Metastatic Breast Carcinoma in the Brain (tissue), 10 donors: ENCODE data around the gene TOMM70.

DNA sequence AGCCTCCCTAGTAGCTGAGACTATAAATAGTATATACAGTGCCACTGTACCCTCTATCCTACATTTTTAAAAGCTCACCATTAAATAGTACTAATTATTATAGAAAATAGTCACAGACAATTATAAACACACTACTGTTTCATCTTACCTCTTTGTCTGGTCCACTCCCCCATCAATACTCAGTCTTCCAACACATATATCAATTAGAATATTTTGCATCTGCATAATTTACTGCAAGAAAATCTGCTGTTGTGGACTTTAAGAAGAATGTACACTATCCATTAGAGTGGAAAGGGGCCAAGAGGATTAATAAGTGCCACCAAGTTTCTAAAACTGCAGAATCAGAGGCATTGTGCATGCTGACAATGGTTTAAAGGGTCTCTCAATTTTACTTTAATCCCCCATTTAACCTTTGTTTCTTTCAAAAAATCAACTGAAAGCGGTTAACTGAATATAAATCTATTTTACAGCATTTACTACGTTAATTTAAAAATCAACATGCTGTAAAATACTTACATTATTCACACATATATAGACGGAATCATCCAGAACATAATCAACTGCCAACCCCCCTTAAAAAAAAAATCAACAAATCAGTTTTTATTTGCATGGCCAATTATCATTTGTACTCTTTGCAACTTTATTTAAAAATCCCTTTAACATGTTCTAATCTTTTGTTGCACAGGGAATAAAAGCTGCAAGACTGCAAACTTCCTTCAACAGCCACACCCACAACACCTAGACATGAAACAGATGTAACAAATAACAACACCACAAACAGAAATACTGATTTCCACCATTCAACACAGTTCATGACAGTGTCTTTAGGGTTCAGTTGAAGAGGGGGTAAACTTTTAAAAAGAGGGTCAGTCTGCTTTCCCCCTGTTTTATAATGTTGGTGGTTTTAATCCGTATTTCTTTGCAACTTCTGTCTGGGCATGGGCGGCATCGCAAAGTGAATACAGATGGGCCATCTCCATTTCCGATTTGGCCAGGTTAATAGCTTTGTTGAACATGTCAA, 30.4 kb downstream of the NIT2 start:
- PRO-cap, 10 experiments, result no peak in any of the 10 experiments

GRCh38 chr3:100400227-100401309, at the start of gene TOMM70:
TOMM70 (minus strand) TSS chr3:100401089.
- PRO-cap, 10 experiments, result peak in 9 of 10 experiments; most common plus-strand start chr3:100401181 (in 3); most common minus-strand start chr3:100401079 (in 4)

DNA sequence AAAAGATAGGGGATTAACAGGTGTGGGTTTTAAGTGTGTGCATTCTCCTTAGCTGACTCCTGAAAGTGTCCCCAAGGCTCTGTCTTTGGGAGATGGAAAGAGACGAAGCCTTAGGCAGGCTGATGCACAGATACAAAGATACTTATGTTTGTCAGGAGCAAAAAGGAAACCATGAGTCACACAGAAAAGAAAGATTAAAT, 23.8 kb upstream of the ABI3BP start:
- PRO-cap, 10 experiments, result peak in 2 of 10 experiments; most common minus-strand start position 61 of the sequence (in 2)

GRCh38 chr3:101319235-101320169, 873 bp downstream of the IMPG2 start:
- PRO-cap, 10 experiments, result peak in 1 of 10 experiments; most common plus-strand start chr3:101319594 (in 1); most common minus-strand start chr3:101319443 (in 1)

- PRO-cap, 10 experiments, result no peak in any of the 10 experiments
These were observed 5.4 kb upstream of the RPL24 start for GRCh38 chr3:101691958-101692356.

DNA sequence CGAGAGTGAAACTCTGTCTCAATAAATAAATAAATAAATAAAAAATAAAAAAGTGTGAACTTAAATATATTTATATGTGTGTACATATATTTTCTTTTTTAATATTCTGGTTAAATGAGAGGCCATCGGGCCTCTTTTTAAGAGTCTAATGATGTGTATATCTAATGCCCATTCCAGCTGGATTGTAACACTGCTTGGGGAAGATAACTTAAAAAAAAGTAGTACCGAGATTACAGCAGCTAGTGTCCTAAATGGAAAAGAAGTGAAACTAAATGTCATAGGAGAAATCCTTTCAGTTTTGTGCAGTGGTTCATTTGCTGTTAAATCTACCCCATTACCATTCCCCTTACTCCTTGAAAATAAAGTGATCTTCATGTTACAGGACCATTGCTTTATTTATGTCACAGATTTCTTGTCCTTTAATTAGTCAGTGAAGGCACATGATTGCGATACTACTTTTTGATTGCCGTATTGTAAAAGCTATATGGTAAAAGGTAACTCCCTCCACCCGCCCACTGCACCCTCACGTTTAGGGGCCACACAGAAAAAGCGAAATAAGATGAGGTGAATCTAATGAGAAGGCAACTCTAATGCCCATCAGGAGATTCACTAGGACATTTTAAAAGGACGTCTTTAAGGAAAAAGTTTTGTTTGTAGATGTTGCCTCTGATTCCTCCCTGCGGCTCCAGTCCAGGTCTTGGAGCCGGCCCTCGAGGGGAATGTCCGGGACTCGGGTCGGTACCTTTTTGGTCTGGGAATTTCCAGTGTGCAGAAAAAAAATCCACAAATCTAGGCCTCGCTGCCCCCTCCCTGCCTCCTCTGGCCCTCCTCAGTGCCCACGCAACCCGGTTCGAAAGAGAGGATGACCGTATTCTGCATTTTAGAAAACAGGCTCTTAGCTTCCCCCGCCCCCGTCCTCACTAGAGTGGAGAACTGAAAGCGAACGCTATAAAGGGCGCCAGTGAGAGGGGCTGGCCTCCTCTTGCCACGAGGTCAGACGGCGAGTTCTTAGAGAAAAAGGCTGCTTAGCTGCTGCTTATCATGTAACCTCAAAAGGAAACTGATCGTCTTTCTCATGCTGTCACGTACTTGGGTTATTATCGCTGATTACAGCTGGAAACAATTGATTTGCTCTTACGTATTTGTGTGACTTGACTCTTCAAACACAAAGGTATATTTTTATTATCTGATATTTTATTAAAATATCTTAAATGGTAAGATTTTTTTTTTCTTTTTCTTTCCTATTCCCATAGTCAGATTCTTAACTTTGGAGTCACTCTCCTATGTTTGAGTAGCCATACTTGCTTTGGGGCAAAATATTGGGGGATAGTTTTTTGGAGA, 21.8 kb upstream of the NFKBIZ start:
- PRO-cap, 10 experiments, result peak in 10 of 10 experiments; most common plus-strand start position 688 of the sequence (in 7); most common minus-strand start position 922 of the sequence (in 10)

DNA sequence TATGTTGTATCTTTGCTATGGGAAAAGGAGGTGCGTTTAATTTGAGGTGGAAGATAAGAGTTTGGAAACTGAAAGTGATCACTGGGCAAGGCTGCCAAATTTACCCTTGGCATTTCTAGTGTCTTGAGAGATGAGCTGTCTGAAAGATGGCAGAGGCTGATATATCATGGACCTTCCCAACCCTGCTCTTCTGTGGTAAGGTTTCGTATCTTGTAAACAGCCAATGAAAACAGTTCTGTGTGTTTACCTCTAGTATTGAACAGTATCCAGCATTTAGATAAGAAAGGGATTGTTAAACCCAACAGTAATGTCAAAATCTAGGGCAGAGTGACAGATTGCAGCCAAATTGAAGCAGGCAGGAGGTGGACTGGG, 15.8 kb upstream of the NFKBIZ start:
- PRO-cap, 10 experiments, result no peak in any of the 10 experiments

DNA sequence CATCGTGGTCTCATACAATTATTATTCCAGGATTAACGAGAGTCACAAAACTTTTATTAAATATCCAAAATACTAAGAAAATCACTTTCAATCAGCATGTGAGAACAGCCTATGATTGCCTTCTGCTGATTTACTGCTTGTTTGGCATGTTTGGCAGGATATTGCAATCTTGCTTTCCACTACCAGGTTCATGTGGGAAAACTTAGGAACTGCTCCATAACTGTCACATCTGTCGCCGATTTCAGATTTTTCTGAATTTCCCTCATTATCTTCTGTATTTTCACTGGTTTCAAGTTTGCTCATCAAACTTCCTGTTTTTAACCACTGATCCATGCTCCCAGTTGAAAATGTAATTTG, 93.0 kb downstream of the NFKBIZ start:
- PRO-cap, 10 experiments, result no peak in any of the 10 experiments

- PRO-cap, 10 experiments, result no peak in any of the 10 experiments
These were observed 860.6 kb downstream of the ZPLD1 start for GRCh38 chr3:103295411-103295792.

DNA sequence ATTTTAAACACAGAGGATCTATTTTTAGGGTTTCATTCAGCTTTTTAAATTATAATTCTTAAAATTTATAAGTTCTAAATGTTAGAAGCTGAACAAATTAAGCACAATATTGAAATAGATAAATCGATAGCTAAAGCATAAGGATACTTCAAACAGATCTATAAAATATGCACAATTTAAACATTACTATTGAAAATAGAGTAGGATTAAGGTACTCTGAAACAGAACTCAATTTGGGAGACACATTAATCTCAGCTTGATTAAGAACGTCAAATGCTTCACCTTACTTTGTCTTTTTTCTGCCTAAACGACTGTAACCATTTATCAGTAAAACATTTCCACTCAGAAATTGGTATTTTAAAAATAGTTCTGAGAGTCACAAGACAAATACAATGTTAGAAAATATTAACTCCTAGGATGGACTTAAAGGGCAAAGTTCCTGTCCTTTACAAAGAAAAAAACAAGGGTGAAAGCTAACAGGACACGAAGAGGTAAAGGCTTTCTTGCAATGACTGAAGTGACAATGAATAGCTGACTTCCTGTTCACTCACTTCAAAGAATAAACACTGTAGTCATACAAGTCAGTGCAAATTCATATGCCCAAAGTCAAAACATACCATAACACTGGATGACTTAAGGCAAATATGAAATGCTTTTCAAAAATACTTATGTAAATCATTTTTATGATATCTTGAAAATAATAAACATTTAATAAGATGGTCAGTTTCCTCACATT, 1389.9 kb upstream of the ALCAM start:
- PRO-cap, 10 experiments, result no peak in any of the 10 experiments

GRCh38 chr3:104160435-104160915, 1206.2 kb upstream of the ALCAM start:
- PRO-cap, 10 experiments, result no peak in any of the 10 experiments

- PRO-cap, 10 experiments, result no peak in any of the 10 experiments
These were observed 921.5 kb upstream of the ALCAM start for GRCh38 chr3:104445100-104445679.

DNA sequence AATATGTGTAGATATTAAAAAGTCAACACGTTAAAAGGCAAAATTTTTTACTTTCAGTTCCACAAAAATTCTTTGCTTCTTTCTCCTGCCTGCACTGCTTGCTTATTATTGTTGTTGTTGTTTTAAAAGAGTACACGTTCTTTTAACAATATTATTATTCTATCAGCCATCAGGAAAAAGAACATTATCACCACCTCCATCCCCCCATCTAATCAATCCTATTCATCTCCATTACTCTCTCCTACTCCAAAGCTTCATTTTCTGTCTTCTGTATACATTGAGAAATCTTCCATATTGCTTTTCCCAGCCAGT, 818.8 kb upstream of the ALCAM start:
- PRO-cap, 10 experiments, result peak in 5 of 10 experiments; most common minus-strand start position 94 of the sequence (in 5)

DNA sequence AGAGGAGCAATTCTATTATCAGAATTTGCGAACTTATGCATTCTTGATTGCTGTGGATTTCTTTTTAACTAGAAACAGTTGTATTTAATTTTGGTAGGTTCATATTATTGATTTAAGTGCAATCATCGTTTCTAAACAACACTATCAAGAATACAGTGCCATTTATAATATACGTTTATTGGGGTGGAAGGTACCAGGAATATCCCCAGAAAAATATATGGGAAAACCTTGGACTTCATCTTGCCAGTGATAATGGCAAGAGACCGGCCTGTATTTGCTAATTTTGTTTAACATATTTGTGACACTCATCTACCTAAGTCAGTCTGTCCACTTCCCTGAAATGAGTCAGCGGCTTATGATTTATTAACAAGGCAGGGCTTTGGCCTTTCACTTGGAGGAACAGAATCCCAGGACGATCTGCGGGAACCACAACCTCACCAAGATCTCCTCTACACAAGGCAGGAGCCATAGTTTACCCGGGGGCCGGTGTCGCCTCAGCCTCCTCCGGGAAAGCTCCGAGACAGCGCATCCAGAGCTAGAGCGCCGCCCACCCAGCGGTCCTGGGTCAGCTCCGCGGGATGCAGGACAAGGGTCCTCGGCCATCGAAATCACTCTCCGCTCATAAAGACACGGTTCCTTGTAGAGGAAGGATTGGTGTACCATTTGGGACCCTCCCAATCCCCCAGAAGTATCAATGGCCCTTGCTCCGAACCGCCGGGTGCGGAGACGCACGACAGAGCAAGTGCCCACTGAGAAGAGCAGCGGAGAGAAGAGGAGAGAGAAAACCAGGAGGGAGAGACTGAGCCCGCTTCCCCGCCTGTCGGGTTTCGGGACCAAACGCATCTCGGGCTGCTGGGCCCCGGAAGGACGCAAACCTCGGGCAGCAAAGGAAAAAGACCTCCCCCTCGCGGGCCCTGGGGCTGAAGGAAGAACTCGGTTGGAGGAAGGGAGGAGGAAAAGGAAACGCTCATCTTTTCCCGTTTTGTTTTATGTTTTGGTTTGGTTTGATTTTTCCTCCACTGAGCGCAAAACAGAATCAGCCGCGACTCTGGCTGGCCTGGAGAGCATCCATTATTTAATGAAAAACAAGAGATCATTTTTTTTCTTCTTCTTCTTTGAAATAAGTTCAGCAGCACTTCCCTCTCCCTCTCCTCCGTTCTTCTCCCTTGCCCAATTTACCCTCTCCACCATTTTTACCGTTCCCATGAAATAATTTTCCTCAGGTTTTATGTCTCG, 13.1 kb upstream of the ALCAM start:
- PRO-cap, 10 experiments, result peak in 7 of 10 experiments; most common plus-strand start position 402 of the sequence (in 5); most common minus-strand start position 846 of the sequence (in 3)

GRCh38 chr3:105368520-105369492, 2.1 kb downstream of the ALCAM start:
- PRO-cap, 10 experiments, result peak in 10 of 10 experiments; most common plus-strand start chr3:105368964 (in 6); most common minus-strand start chr3:105368766 (in 8)

DNA sequence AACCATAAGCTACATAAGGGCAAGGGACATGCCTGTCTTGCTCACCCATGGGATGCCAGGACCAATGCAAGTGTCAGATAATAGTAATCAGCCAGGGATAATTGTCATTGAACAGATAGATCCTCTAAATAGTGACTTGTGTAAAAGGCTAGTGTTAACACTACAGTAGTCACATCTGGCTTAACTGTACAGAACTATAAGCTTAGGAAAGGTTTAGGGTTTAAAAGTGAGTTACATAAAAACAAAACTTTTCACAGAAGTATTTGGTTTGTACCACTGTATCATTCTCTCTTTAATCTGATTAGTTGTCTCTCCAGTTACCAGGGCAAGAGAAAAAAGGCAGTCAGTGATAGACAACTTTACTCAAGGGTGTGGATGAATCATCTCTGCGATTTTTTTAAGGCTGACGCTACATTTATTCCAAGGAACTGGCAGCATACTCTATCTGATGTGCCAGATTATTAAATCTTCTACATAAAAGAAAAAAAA, 122.0 kb downstream of the CBLB start:
- PRO-cap, 10 experiments, result no peak in any of the 10 experiments

DNA sequence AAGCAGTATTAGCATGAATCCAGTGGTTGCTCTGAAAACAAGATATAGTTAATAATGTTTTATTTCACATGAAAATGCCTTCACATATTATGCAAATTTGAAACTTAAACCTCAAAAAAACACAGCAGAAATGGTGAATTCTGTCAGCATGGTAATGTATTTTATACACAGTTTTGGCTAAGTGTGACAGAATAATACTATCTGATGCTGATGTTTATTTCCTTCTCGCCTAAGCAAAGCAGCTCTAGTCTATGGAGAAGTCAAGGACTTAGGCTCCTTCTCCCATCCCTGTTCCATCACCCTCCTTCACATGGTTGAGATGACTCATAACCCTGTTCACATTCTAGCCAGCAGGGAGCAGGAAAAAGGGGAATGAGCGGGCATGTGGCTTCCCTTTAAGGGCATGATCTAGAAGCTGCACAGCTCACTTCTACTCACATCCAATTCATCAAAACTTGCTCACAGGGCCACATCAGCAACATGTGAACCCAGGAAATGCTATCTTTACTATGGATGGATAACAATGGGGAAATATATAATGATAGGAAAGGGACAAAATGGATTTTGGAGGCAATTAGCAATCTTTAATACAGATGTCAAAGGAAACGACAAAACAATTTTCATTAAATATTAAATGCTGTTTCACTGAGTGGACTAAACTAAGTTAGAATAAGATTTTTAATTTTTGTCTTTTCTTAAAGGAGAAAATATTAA, 40.9 kb downstream of the CBLB start:
- PRO-cap, 10 experiments, result peak in 2 of 10 experiments; most common plus-strand start position 218 of the sequence (in 2)

- PRO-cap, 10 experiments, result no peak in any of the 10 experiments
These were observed 38.5 kb downstream of the CBLB start for GRCh38 chr3:105830255-105830702.

- PRO-cap, 10 experiments, result no peak in any of the 10 experiments
These were observed 337.8 kb upstream of the CBLB start for GRCh38 chr3:106206570-106207110.

DNA sequence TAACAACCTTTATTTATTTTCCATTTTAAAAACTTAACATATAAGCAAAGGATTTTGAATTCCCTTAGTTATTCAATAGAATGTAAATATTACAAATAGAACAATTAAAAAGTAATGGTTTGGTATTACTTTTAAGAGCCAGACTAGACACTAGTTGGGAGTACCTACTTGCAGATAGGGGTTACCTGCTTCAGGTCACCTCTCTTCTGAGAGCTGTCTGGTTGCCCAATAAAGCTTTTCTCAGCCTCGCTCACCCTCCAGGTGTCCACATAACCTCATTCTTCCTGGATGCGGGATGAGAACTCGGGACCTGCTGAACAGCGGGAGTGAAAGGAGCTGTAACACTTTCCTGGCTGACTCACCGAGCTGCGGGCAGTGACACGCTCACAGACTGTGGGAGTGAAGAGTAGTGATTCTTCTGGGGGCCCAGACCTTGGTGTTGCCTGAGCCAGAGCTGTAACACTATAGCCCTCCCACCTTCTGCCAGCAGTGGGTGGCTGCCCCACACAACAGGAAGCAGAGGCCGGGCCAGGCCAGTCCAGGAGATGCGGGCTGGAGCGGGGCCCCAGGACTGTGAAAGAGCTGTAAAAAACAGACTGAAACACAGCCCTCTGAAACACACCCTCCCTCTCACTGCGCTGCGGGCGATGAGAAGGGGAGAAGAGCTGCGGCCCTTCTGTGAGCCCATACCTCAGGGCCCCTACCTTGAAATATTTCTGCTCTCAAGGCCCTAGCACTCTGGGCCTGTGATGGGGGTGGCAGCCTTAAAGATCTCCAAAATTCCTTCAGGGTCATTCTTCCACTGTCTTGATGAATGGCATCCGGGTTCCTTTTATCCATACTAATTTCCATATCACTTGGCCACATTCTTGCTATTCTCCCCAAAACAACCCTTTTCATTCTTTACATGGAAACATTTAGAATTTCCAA, 464.1 kb upstream of the CCDC54 start:
- PRO-cap, 10 experiments, result no peak in any of the 10 experiments